Kidney epithelial cell (primary cell): ENCODE data around the genes GPR39, MGAT5, R3HDM1 and DARS1.

- RAMPAGE, long total RNA = start-site peak on the plus strand at chr2:132416798-132416858, 29 and 32 reads in 2 replicates
- RRBS = 0% methylated on average over 5 of the region's 62 CpGs
Observed at GRCh38 chr2:132416242-132417307, at the start of gene GPR39. GPR39 (plus strand) TSS chr2:132416805.

DNA sequence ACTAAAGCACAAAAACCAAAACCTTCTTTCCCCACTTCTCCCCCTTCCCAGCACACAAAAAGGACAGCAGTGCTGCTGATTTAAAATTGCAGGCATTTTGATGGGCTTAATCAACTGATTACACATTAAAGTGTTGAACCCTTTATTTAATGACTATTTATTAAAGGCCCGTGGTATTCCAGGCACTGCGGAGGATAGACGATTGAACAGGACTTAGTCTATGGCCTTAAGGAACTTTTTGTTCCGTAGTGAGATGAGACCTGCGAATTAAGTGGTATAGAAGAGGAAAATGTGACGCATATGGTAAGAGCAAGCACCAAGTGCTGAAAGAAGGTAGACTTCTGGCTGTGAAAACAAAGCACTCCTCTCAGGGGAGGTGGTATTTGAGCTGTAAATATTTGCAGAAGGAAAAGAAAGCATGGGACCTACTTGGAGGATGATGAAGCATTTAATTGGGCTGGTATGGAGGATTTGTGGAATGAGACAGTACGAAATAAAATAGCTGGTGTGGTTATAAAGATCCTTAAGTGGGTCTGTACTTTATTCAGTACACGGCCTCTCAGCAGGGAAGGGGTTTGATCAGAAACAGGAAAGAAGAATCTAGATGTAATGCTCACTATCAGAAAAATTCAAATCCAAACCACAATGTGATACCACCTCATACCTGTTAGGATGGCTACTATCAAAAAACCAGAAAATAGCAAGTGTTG lies 62.6 kb downstream of the GPR39 start:
- RAMPAGE, long total RNA = no peak
- RRBS = no CpG with 5 or more reads among the region's 8 CpGs

GRCh38 chr2:132620945-132621318 lies 49.1 kb downstream of the LYPD1 start:
- RAMPAGE, long total RNA = no peak
- RRBS = no CpG with 5 or more reads among the region's 8 CpGs

DNA sequence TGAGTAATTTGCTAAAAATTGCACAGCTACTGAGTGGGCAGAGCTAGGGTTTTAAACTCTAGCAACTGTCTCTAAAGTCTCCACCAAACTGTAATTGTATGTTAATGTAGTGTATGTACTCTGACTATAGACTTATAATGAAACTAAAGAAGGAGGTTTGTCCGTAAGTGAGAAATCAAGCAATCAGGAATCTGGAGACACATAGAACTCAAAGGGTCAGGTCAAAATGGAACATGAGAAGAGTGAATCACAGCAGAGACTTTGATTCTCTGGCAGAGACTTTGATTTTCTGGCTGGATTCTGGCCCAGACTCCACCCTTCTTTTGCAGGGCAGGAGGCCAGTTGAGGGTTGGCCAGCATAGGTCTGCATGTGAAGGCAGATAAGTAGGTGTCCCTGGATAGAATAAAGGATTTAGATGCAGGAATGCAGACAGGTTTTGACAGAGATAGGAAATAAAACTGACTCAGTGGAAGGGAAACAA lies 11.0 kb upstream of the NCKAP5 start:
- RAMPAGE, long total RNA = no peak
- RRBS = no CpG with 5 or more reads among the region's 1 CpG

GRCh38 chr2:133987188-133987464 lies 266.7 kb upstream of the MGAT5 start:
- RAMPAGE, long total RNA = no peak
- RRBS = no CpG with 5 or more reads among the region's 5 CpGs

- RAMPAGE, long total RNA = no peak
- RRBS = no CpG with 5 or more reads among the region's 43 CpGs
Observed at GRCh38 chr2:134129877-134130633, 123.8 kb upstream of the MGAT5 start.

- RAMPAGE, long total RNA = no peak
- RRBS = no CpG with 5 or more reads among the region's 12 CpGs
Observed at GRCh38 chr2:134136938-134137935, 116.6 kb upstream of the MGAT5 start.

DNA sequence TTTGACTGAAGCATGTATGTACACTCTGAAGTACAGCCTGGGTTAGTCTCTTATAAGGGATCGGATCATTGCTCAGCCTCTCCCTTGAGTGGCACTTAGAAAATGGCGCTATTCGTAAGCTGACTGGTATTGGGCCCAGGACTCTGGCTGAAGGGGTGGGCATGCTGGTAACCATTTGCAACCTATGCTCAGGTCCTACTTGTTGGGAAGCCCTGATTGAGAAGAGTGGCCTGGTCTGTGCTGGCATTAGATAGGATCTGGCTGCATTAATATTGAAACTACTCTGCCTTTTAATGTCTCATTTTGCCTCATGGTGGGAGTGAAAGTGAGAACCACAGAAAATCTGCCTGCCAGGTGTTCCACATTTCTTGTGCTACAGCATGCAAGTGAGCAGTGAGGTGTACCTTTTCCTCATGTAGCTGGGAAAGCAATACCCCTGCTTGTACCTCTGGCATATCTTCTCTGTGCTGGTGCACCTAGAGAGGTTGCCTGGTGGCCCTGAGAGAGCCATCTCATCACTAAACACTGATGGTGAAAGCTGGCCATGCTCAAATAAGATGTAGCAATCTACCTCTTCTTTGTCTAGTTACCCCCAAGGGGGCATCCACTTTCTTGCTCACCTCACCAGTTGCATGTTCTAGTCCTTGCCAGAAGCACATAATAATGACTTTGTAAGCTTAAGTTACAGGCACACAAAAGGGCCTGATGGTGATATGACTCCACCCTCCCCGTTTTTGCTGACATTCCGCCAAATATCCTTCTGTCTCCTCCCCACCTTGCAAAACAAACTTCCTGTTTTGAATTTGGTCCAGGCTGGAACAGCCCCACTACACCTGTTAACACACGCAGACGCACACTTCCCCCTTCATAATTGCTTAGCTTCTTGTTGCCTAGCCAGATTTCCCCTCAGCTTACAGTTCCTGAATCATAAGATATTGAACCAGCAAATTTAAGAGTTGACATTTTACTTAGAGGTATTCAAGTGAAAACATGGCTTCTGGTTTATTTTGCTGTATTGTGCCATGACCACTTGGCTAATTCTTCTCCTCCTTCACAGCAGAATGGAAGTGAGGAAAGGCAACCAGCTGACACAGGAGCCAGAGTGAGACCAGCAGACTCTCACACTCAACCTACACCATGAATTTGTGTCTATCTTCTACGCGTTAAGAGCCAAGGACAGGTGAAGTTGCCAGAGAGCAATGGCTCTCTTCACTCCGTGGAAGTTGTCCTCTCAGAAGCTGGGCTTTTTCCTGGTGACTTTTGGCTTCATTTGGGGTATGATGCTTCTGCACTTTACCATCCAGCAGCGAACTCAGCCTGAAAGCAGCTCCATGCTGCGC lies at the start of gene MGAT5:
TSS of gene MGAT5 (plus strand) at position 868 of the 1,340 bp plus-strand sequence.
- RAMPAGE, long total RNA = no peak
- RRBS = no CpG with 5 or more reads among the region's 12 CpGs

DNA sequence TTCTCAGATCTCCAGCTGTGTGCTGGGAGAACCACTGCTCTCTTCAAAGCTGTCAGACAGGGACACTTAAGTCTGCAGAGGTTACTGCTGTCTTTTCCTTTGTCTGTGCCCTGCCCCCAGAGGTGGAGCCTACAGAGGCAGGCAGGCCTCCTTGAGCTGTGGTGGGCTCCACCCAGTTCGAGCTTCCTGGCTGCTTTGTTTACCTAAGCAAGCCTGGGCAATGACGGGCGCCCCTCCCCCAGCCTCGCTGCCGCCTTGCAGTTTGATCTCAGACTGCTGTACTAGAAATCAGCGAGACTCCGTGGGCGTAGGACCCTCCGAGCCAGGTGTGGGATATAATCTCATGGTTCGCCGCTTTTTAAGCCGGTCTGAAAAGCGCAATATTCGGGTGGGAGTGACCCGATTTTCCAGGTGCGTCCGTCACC lies 62.9 kb downstream of the TMEM163 start:
- RAMPAGE, long total RNA = no peak
- RRBS = no CpG with 5 or more reads among the region's 17 CpGs

DNA sequence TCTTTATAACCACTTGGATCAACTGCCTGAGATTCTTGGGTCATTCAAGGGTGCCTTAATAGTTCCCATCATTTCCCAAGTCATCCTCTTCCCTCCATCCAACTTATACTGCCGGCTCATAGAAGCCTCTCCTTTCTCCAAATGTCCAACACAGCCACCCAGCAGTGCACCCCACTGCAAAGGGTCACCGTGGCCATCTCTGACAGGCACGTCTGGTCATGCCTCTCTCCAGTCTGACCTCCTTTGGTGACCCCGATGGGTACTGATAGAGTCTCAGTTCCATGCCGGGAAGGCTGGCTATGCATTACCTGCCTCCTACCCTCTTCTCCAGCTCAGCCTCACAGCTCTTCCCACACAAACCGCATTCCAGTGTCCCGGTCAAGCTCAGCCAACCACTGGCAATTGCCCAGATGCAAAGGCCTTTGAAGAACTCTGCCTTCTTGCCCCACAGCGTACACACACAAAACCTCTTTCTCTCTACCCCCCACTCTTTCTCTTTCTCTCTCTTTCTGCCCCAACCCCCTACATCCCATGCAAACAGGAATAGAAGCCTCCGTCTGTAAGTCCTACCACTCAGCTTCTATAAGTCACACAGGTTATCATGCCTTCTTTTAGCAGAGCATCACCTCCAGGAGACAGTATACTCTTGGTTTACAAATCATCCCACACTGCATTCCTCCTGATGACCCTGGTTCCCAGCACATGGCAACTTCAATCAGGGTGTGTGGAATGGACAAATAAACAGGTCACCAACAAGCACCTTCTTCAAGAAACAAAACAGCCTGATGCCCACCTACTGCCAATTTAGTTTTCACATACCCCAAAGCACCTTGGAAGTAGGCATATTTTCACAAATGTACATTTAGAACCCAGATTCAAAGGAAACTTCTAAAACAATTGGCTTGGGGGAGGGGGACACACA lies 37.5 kb downstream of the TMEM163 start:
- RAMPAGE, long total RNA = no peak
- RRBS = 41% methylated on average over 3 of the region's 9 CpGs

DNA sequence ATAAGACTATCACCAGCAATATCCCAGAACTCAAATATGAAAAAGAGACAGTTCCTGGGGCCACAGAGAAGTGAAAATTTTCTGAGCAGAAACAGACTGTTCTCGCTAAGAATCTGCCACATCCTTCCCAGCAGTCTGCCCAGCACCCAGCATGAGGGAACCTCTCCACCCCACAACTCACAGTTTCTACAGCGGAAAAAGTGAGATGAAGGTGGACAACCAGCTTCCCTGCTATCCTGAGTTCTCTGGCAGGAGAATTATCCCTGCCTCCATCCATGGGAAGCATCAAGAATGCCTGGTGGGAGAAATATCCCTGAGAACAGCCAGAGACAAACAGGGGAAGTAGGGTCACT lies 26.8 kb upstream of the TMEM163 start:
- RAMPAGE, long total RNA = no peak
- RRBS = no CpG with 5 or more reads among the region's 2 CpGs

DNA sequence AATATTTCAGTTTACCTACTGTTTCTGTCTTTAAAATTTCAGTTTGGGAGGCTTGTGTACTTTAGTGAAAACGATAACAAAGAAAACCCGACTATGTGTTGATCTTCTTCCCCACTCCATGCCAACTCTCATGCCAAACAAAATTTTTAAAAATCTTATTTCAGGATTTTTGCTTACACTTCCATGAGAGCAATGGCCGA lies 62.3 kb downstream of the MAP3K19 start:
- RAMPAGE, long total RNA = no peak
- RRBS = no CpG with 5 or more reads among the region's 3 CpGs

GRCh38 chr2:135531344-135532207 lies at the start of gene R3HDM1:
R3HDM1 (plus strand) TSS chr2:135531484.
- RAMPAGE, long total RNA = no peak
- RRBS = 1% methylated on average over 18 of the region's 69 CpGs

DNA sequence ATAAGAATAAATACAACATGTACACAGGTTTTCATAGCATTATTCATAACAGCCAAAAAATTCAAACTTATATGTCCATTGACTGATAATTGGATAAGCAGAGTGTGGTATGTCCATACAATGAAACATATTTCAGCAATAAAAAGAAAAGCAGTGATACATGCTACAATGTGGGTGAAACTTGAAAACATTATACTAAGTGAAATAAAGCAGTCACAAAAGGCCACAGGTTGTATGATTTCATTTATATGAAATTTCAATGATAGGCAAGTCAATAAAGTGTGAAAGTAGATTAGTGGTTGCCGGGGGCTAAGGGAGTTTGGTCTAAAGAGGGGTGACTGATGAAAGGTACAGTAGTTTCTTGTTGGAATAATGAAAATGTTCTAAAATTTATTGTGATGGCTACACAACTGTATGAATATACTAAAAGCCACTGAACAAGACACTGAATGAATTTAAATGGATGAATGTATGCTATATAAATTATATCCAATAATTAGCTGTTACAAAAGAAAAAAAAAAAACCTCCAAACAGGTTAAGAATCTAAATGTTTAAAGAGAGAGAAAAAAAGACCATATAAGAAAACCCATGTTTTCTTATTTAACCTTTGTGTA lies 45.4 kb downstream of the R3HDM1 start:
- RAMPAGE, long total RNA = no peak
- RRBS = no CpG with 5 or more reads among the region's 1 CpG

GRCh38 chr2:135635574-135636557 lies 104.6 kb downstream of the R3HDM1 start:
- RAMPAGE, long total RNA = no peak
- RRBS = no CpG with 5 or more reads among the region's 7 CpGs

GRCh38 chr2:135754057-135754472 lies 12.4 kb downstream of the UBXN4 start:
- RAMPAGE, long total RNA = no peak
- RRBS = no CpG with 5 or more reads among the region's 8 CpGs

DNA sequence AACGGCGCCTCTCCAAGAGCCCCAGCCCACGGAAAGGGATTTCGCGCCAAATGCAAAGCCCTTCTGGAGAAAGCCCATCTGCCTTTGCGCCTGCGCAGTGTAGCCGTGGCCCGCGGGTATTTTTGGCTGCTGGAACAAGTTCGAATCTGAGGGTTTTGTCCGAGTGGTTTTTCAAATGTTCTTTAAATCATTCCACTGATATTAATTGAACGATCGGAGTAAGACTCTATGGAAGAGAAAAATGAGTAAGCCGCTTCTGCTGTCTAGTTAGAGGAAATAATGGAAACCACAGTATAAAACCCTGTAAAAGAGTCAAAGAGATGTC lies 264 bp upstream of the MCM6 start:
- RAMPAGE, long total RNA = no peak
- RRBS = no CpG with 5 or more reads among the region's 15 CpGs

DNA sequence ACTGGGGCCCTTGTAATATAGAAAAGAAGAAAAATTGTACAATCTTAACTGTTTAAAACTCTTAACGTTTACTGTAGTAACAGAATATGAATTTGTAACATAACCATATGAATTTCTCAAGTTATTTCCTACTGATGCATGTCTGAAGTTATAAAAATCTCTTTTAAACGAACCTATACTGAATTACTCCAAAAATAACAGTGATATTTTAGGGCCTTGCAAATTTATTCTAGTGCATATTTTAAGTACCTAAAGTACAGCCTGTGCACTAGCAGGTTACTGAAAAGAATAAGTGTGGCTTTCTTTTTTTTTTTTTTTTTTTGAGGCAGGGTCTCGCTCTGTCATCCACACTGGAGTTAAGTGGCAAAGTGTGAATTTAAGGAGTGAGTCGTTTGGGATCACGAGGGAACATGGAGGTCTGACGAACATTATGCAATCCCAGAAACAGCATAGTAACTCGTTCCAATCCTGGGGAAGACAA lies 30.7 kb upstream of the MCM6 start:
- RAMPAGE, long total RNA = no peak
- RRBS = no CpG with 5 or more reads among the region's 7 CpGs

DNA sequence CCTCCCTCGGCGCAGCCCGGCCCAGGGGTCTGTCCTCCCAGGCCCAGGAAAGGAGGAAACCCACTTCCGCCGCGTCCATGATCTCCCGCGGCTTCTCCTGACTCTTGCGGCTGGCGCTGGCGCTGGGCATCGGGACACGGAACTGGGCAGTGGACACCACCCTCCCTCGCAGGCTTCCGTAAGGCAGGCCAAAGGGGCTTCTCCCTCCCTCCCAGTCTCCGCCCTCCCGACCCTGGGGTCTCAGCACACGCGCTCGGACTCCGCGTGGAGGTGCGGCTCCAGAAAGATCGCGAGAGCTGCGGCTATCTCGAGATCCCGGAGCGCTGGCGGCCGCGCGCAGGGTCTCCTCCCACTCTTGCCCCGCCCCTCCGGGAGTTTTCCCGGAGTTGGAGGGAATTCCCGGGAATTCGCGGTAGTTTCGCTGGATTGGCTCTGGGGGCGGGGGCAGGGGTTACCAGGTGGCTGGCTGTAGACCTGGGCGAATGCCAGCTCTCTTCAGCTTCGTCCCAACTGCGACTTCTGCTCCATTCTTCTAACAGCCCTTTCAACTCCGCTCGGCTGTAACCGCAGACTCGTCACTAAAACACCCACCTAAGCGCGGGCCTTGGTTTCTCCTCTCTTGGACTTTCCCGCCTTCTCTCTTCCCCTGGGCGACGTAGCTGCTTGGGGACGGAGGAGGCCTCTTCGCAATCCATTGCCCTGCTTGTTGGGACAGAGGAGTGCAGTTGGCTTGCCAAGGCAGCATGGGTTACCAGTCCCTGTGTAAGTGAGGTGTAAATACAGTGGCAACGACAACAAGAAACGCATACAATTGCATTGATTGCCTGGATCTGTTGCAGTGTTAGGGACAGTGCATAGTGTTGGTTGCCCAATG lies at the start of gene DARS1:
TSS of gene DARS1 (minus strand) at position 288 of the 874 bp plus-strand sequence.
- RAMPAGE, long total RNA = start-site peak on the minus strand centred at position 198 of the sequence, 154 bp wide, 3,399 and 2,907 reads in 2 replicates
- RRBS = 1% methylated on average over 11 of the region's 57 CpGs

- RAMPAGE, long total RNA = no peak
- RRBS = no CpG with 5 or more reads among the region's 3 CpGs
Observed at GRCh38 chr2:136128103-136128979, 10.4 kb upstream of the CXCR4 start.